Cardiac atrium fibroblast (primary cell): ENCODE measurements around a stretch of chr3.

DNA sequence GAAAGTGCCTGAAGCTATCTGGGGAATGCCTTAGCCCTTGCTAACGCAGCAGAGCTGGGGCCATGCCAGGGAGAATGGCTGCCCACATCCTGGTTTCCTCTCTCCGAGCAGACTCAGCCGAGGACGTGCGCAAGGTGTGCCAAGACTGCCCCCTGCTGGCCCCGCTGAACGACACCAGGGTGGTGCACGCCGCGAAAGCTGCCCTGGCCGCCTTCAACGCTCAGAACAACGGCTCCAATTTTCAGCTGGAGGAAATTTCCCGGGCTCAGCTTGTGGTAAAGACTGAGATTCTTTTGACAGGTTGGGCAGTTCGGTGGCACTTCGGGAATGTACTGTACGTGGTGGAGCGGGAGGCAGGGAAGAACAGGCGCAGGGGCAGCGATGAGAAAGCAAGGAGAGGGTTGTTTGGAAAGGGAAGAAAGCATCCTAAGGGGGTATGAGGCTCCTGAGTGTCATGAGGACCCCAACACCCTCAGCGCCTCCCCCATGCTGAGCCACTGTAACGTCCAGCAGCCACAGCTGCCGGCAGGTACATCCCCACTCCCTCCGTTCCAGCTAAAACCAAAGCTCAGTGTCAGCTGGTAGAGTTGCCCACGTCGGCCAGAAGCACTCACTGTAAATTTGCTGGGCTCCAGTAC lies 4.3 kb downstream of the AHSG start:
- RAMPAGE, long total RNA = no peak

- RAMPAGE, long total RNA = no peak
Observed at GRCh38 chr3:186642036-186642513, 1.9 kb downstream of the FETUB start.

- RAMPAGE, long total RNA = no peak
Observed at GRCh38 chr3:186782483-186783492, 589 bp upstream of the EIF4A2 start.

- RAMPAGE, long total RNA = no peak
Observed at GRCh38 chr3:186844353-186844562, 1.7 kb downstream of the ADIPOQ start.

- RAMPAGE, long total RNA = no peak
Observed at GRCh38 chr3:186908786-186909543, 21.4 kb upstream of the ST6GAL1 start.

- RAMPAGE, long total RNA = no peak
Observed at GRCh38 chr3:186933949-186934148, 3.5 kb downstream of the ST6GAL1 start.

GRCh38 chr3:186946468-186947045 lies 16.2 kb downstream of the ST6GAL1 start:
- RAMPAGE, long total RNA = no peak

DNA sequence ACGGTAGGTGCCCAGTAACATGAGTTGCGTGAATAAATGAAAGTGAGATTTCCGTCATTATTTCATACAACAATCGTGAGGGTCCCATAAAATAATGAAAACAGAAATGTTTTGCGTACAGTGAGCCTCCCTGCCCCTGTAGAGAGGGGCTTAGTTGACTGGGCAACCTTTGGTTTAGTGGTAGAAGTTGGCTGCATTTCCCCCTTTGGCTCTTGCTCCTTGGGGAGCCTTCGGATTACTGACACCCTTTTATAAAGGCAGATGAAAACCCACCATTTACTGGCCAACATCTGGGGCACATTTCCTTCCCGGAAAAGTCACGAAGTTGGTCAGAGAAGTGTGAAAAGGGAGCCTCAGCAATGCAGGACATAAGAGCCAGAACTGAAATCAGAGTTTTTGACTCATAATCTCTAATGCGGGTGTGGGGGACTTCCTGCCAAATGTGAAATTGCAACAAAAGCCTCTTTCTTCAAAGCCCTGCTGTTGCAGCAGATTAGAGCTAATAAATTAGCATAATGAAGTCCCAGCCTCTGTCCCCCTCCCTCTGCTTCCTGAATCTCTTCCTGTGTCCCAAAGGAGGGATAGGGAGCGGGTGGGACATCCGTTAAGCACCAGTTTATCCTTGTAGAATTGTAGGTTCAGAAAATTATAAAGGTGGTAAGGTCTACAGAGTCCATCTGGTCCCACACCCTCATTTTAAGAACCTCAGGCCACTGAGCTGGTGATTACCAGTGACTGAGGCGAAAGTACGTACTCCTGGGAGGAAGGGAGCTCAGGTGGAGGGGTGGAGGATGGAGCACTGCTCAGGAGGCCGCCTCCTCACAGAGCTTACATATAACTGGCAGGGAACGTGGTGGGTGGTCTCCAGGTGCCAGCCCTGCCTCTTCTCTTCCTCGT lies 34.8 kb downstream of the ST6GAL1 start:
- RAMPAGE, long total RNA = no peak

DNA sequence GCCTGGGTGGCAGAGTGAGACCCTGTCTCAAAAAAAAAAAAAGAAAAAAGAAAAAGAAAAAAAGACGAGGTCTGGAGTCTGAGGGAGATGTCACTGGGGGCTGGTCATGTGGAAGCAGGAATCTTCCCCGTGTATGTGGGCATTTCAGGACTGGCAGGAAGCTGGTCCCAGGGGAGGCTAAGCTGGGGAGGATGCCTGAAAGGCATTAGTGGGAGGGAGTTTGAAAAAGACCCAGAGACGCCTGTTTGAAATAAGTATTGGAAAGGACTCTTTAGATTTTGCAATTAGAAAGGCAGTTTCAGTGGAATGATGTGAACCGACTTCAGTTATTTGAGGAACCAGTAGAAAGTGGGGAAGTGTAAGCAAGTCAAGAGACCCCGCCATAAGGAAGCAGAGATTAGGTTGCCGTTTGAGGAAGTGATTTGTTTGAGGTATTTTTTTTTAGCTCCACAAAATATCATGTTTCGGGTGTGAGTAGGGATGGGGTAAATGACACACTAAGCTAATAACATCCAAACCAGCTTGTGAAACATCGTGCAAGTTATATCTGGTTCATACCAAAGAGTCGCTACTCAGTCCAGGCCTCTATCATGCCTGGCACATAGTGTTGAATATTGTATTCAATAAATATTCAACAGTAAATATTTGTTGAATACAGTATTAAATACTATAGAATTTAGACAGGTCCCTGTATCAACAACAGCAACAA lies 55.6 kb downstream of the ST6GAL1 start:
- RAMPAGE, long total RNA = no peak

DNA sequence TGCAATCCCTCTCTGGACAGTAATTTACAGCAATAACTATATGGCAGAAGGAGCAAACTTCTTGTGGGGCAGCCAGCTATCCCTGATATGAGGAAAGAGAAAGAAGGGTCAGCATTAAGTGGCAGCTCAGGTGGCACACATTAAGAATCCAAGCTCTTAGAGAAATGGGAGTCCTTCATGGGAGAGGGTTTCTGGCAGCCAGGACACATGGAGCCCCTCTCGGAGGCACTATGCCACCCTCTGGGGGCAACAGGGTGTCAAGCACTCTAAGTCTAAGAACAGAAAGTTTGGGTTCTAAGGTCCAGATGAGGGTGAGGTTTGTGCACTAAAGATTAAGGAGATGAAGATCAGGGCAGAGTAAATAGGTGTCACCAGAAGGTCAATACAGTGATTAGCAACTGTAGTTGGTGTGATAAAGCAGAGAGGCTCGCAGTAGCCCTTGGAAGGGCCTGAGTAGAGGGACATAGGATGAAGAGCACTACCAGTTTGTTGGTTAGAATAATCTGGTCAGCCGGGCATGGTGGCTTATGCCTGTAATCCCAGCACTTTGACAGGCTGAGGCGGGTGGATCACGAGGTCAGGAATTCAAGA lies 89.3 kb downstream of the ST6GAL1 start:
- RAMPAGE, long total RNA = no peak

DNA sequence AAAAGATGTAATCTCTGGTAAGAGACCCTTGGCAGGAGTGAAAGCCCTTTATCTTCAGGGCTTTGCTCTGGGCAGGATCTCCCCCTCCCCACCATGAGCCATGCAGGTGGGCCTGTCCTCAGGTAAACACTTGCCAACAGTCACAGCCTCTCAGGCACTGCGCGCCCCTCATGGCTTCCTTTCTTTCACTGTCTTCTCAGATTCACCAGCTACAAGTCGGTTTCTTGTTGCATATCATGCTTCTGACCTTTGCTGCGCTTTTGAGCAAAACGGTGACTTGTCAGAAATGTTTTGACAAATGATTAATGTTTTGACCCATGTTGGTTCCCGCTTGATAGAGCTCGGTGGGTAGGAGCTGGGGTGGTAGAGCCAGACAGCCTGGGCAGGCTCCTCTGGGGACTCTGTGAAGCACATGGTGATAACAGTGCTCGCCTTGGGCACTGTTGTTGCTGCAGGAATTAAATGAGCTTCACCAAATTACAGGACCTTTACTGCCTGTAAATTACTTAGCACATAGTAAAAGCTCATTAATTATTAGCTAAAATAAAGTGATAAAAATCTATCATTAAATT lies 95.7 kb downstream of the ST6GAL1 start:
- RAMPAGE, long total RNA = no peak

DNA sequence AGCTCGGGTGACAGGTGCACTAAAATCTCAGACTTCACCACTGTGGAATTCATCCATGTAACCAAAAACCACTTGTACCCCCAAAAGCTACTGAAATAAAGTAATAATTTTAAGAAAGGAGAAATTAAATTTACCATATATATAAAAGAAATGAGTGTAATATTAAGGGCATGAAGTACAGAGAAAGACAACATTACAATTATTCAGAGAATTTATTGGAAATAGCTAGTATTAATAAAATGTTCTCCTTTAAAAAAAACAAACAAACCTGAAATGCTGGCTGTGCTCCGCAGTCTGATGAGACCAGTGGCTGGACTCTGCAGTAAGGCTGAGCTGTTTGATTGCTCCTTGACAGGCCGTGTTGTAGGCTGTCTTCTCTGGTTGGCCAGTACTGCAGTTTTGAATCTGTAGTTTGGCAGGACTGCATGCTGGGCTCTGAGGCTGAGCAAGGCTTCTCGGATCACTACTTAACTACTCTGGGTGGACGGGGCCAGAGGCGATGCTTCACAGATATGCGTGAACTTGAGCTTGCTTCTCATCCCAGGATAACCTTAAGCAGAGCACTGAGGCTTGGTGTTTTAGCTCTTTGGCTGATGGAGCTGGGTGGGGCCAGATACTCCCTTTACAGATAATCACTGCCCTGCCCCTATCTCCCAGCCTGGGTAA lies 38.3 kb downstream of the RPL39L start:
- RAMPAGE, long total RNA = no peak

- RAMPAGE, long total RNA = no peak
Observed at GRCh38 chr3:187183236-187183725, 14.0 kb upstream of the RTP1 start.

DNA sequence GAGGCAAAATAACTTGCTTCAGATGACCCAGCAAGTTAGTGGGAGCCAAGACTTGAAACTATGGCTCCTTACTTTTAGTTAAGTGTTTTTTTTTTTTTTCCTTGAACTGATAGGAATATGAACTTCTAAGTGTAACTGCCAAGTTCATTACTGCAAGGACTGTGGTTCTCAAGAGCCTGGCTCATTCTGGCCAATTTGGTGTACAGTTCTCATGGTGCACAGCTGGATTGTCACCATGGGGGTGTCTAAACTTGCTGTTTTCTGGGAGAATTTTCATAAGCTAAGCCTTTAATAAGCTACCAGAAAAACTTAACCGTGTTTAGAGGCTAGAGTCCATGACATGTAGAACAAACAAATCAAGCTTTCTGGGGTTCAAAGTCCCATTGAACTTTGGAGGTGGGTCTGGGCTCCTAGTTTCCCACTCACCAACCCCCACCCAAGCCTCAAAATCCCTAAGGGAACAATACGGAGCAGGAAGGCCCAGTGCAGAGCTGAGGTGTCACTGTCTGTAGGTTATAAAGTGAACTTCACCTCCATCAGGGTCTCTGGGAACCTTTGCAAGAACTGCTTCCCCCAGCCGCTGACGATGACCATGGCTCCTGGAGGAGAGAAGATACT lies 25.4 kb downstream of the RTP1 start:
- RAMPAGE, long total RNA = no peak

- RAMPAGE, long total RNA = no peak
Observed at GRCh38 chr3:187290922-187291581, 485 bp downstream of the MASP1 start.

GRCh38 chr3:187369085-187369439 lies 877 bp downstream of the RTP4 start:
- RAMPAGE, long total RNA = no peak

- RAMPAGE, long total RNA = no peak
Observed at GRCh38 chr3:187726423-187727191, 18.7 kb downstream of the BCL6 start.

DNA sequence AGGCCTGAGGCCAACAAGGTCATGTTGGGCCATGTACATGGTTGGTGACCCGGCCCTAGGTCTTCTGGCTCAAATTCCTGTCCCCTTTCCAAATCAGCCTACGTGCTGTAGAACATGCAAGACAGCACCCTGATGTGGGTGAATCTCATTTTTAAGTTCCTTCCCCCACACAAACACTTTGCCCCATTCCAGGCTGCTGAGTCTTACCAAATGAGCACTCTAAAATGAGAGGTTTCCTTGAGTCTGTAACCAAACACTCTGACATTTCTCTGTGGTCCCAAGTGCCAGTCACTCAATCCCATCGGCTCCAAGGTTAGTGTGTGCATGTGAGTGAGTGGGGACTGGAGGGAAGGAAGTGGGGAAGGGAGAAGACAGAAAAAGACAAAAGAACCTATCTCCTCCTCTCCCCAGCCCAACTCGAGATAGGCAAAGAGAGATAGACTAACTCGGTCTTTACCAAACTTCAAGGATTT lies 9.3 kb downstream of the BCL6 start:
- RAMPAGE, long total RNA = no peak

- RAMPAGE, long total RNA = no peak
Observed at GRCh38 chr3:187743556-187744597, 1.4 kb downstream of the BCL6 start.

GRCh38 chr3:187764229-187764547 lies 18.9 kb upstream of the BCL6 start:
- RAMPAGE, long total RNA = no peak